Mononuclear cell (primary cell): ENCODE data around the gene PANK1.

GRCh38 chr10:88254037-88254696 lies 329.0 kb downstream of the RNLS start:
- RRBS, result no CpG with 5 or more reads among the region's 1 CpG

GRCh38 chr10:88475007-88475508 lies 108.1 kb downstream of the RNLS start:
- RRBS, result no CpG with 5 or more reads among the region's 5 CpGs

GRCh38 chr10:88475509-88475894 lies 107.6 kb downstream of the RNLS start:
- RRBS, result no CpG with 5 or more reads among the region's 1 CpG

DNA sequence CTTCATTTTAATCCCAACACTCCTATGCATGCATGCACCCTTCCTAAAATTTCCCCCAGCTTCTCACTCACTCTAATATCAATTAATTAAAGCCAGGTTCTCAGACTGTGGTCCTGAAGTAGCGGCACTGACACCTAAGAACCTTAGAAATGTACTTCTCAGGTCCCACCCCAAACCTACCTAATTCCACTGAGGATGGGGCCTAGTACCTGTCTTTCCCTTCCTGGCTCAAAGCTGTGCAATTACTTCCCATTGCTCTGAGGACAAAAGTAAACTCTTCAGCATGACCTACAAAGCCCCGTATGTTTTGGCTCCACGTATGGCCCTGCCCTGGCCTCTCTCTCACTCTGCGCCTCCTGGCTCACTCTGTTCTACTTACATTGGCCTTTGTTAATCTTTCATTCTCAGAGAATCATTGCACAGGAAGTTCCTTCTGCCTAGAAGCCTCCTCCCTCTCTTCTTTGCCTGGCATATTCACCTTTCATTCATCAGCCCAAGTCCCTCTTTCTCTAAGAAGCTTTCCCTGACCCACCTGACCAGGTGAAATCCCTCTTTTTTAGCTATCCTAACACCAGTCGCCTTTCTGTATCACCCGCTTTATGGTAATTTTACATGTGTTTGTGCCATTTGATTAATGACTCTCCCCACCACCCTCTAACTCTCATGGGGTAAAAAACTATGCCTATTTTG lies 23.8 kb downstream of the LIPM start:
- RRBS, result no CpG with 5 or more reads among the region's 6 CpGs

DNA sequence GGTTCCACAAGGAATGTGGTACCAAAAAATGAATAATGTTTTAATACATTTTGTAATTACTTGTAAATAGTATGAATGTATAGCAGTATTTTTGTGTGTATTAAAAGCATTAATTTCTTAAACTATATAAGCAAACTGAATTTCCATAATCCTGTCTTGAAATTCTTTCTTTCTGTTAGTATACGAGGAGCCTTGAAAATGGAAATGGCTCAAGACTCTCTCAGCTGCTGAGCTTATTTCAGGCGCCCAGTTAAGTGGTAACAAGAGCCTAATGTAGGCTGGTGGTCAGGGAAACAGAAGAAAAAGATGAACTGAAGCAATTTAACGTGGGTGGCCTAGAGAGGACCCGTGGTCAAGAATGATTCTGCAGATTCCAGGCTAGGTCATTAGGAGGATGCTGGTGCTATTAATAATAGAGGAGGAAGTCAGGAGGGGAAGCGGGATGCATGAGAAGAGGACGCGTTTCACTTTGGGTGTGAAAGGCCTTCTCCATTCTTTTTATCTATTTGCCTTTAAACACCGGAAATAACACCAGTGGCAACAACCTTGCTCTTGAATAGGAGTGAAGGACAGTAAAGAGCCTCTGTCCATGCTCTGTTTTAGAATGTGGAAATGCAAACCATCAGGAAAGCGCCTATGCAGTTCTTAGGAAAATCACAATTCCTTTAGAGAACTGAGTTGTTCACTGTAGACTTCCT lies 8.8 kb downstream of the LIPA start:
- RRBS, result no CpG with 5 or more reads among the region's 9 CpGs

- RRBS, result no CpG with 5 or more reads among the region's 9 CpGs
Observed at GRCh38 chr10:89331983-89332814, 4.4 kb downstream of the IFIT3 start.

DNA sequence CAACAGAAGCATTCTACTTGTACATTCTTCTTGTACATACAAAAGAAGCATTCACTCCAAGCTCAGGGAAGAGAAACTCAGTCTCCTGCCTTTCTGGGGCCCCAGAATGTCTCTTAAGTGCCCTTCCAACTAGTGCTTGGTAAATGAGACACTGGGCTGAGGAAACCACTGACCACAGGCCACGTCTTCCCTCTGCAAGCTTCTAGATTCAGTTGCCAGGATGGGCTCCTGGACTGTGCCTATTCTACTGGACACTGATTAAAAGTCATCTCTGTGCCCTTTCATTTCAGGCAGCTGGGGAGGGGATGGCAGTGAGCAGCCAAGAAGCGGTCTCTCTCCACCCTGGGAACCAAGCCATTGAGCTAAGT lies 8.7 kb upstream of the IFIT1B start:
- RRBS, result no CpG with 5 or more reads among the region's 2 CpGs

DNA sequence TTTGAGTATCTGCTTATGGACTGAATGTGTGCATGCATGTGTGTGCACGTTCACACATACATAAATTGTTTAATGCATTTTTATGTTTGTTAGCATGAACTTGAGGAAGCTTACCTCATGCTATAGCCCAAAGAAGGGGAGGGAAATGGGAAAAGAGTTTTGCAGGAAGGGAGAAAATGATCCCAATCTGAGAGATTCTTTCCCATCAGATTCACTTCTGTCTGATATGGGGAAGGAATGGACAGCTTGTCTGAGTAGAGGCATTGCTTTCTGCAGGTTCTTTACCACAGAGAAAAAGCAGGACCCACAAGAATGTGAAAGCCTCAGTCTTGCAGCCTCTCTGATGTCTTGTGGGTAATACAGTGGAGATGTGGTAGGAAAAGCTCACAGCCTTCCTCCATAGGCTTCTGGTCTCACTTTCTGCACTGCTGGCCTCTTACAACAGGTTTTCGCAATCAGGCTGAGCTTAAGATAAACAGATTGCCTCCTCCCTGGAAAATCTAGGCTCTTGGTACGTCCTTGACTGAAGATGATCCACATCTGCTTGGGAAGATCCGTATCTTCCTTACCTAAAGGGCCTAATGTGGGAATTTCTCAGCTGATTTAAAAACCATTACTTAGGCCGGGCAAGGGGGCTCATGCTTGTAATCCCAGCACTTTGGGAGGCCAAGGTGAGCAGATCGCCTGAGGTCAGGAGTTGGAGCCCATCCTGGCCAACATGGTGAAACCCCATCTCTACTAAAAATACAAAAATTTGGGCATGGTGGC lies 592 bp downstream of the IFIT1 start:
- RRBS, result no CpG with 5 or more reads among the region's 6 CpGs

- RRBS, result no CpG with 5 or more reads among the region's 7 CpGs
Observed at GRCh38 chr10:89475261-89476125, 59.9 kb downstream of the SLC16A12 start.

DNA sequence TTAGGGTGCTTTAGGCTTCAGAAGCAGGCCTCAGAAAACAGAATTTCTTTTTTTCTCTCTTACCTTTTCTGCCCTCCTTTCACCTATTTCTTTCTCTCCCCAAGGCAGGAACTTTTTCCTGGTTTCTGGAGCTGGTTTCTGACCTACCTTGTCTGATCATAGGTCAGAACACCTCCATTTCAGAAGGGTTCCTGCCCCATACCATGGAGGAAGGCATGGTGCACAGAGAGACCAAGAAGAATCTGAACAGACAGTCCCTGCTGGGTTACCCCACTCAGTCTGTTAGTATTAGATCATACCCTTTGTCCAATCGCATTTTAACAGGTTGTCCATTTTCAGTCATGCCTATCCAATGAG lies 21.0 kb upstream of the SLC16A12 start:
- RRBS, result no CpG with 5 or more reads among the region's 1 CpG

- RRBS, result 4% methylated on average over 23 of the region's 57 CpGs
Observed at GRCh38 chr10:89644875-89645419, at the start of gene PANK1. Gene PANK1, minus strand, starts transcription at chr10:89645242.

DNA sequence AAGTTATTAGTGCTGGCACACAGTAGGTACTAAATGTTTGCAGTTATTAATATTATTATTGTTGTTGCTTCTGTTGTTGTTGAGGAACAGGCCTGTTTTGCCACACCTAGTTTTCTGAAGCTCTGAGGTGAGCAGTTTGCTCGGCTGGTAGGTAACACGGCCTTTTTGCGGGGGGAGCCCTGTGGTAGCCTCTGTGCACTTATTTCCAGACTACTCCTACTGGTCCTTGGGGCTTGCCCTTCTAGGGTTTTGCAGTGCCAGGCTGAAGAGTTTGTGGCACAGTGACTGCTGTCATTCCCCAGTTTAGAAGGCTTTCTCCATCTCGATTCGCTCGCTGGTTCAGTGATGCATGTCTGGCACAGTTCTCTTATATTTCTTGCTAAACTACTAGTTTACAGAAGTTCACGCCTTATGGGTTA lies 656 bp downstream of the KIF20B start:
- RRBS, result no CpG with 5 or more reads among the region's 7 CpGs

DNA sequence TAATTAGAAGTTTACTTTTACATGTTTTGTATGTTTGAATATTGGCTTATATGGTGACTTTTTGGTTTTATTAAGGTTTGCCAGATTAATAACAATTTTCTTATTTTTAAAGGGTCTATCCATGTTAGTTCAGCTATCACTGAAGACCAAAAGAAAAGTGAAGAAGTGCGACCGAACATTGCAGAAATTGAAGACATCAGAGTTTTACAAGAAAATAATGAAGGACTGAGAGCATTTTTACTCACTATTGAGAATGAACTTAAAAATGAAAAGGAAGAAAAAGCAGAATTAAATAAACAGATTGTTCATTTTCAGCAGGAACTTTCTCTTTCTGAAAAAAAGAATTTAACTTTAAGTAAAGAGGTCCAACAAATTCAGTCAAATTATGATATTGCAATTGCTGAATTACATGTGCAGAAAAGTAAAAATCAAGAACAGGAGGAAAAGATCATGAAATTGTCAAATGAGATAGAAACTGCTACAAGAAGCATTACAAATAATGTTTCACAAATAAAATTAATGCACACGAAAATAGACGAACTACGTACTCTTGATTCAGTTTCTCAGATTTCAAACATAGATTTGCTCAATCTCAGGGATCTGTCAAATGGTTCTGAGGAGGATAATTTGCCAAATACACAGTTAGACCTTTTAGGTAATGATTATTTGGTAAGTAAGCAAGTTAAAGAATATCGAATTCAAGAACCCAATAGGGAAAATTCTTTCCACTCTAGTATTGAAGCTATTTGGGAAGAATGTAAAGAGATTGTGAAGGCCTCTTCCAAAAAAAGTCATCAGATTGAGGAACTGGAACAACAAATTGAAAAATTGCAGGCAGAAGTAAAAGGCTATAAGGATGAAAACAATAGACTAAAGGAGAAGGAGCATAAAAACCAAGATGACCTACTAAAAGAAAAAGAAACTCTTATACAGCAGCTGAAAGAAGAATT lies 36.2 kb downstream of the KIF20B start:
- RRBS, result no CpG with 5 or more reads among the region's 6 CpGs

DNA sequence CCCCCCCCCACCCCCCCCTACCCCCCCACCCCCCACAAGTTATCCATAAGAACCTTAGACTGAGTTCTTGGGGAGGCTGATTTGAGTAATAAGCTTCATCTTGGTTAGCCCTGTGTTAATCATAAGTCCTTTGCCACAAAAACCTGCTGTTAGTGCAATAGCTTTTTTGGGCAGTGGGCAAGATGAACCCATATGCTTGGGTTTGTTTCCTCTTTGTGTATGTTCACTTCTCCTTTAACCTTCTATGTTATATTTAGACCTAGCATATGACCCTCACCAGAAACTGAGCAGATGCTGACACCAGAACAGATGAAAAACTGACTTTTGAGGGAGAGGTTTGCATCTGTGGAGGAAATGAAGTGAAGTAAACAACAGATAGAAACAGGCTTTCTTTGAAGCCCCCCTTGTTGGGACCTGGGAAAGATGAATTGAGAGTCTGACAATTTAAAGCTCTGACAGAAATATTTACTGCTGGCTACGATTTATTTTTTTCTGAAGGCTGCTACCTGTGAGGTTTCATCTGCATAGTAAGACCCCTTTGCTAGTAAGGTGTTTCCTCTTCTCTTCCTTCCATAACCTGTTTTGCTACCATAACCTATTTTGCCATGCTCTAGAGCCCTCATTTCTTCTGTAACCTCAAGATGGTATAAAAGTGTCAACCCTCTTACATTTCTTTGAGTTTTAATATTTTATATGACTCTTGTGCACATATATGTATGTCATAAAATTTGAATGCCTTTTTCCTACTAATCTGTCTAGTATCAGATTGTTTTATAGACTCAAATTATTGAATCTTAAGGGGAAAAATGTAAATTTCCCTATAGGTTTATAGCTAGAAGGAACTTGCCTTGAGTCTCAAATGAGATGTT lies 187.5 kb downstream of the KIF20B start:
- RRBS, result no CpG with 5 or more reads among the region's 1 CpG

DNA sequence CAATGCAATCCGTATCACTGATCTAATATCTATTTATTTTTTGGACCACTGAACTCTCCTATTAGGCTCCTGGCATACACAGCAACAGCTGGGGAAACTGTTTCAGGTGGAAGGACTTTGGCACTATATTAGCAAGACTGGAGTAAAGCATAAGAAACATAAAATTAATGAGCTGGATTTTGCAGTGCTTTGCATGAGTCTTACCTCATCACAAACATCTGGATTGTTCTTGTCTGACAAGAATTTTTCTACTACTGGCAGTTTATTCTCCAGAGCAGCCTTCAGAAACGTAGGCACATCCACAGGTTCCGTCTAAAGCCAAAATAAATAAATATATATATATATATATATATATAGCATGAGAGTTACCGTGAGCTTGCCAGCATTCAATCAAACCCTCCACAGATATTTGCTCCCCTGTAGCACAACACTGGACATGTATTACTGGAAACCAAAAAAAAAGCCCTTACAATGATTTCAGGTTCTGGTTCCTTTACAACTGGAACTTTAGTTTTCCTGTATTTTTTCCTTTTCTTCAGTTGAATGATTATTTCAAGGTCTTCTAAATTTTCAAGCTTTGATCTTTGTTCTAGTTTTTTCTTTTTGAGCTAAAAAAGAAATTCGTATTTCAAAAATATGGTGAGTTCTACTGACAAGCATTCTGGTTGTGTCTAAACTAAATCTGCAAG lies 2.1 kb downstream of the ANKRD1 start:
- RRBS, result no CpG with 5 or more reads among the region's 5 CpGs

DNA sequence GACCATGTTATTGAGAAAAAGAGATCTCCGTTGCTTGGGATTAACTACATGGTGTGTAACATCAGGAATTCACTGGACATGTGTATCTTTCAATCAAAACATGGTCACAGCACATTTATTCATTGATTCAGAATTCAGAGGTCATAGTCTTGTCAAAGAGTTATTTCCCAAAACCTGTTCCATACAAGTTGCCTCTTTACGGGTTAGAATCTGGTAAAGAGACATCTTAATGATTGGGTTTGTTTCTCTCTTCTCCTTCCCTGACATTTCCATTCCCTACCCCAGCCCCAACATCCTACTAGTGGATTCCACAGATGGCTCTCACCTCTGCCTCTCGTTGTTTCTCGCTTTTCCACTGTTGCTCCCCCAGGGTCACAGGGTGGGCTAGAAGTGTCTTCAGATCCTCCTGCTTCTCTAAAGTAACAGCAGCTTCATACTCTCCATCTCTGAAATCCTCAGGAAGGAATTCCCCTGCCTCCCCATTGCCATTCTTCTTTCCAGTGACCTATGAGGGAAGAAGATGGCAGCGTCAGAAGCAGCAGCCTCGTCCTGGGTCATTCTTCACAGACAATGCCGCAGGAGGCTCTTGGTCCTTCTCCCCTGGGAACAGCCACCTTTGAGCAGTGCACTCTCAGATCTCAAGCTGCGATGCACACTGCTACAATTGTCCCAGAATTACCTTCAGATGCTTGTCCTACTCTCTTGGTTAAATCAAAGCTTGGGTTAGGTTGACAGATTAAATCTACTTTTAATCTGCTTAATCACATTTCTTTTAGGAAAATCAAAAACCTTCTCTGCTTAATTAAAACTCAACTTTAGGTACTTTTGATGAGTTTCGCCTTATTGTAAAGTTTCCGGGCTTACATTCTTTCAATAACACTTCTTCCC lies 799 bp downstream of the ANKRD1 start:
- RRBS, result no CpG with 5 or more reads among the region's 10 CpGs

- RRBS, result no CpG with 5 or more reads among the region's 4 CpGs
Observed at GRCh38 chr10:91043093-91043433, 122.2 kb upstream of the ANKRD1 start.

- RRBS, result under 1% methylated on average over 55 of the region's 102 CpGs
Observed at GRCh38 chr10:91162535-91163207, 57.8 kb upstream of the PCGF5 start.

- RRBS, result no CpG with 5 or more reads among the region's 2 CpGs
Observed at GRCh38 chr10:91167280-91167852, 53.1 kb upstream of the PCGF5 start.

DNA sequence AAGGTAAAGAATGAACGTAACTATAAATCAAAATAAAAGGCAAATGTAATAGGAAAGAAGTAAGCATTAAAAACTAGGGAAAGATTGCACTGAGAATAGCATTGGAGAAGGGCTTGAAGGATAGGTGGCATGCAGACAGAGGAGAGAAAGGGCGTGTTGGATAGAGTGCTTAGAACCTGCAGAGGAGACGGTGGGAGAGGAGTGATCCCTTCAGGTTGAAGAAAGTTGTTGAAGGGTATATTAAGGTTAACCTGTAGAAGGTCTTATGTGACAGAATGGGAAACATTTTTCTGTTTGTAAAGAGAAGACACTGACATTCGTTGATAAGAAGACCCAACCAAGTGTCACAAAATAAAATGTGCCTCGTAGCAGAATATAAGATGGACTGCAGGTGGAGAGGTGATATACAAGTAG lies 1.4 kb downstream of the PCGF5 start:
- RRBS, result no CpG with 5 or more reads among the region's 5 CpGs